Measurements from ENCODE around the genes FAM111B, OR4D6, PATL1 and STX3.

DNA sequence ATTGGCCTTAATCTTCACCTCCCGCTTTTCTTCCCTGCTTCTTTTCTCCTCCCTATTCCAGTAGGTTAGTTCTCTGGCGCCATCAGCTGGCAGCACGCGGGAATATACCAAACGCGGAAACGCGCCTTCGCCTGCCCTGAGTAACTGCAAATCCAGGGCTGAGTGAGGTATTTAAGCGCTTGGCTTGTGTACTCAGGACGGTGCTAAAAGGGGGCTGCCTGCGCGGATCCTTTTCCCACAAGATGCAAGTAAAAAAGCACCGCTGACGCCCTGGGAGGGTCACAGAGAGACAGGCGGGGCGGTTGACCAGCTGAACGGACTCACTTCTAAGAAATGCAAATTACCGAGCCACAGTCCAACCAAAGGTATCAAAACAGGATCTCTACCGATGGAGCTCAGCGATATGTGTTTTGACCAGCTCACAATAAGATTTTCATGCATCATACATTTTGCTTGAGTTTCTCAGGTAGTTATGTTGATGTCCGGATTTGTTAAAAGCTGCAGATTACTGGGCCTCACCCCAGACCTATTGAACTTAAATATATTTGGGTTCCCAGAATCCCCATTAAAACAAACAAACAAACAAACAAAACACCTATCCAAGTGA lies 38.3 kb upstream of the GLYATL1 start:
- CAGE, long polyA plus RNA = no peak
- RRBS = no CpG with 5 or more reads among the region's 22 CpGs

- CAGE, long polyA plus RNA = no peak
- RRBS = no CpG with 5 or more reads among the region's 2 CpGs
Observed at GRCh38 chr11:58939953-58940530, 754 bp downstream of the GLYATL1 start.

DNA sequence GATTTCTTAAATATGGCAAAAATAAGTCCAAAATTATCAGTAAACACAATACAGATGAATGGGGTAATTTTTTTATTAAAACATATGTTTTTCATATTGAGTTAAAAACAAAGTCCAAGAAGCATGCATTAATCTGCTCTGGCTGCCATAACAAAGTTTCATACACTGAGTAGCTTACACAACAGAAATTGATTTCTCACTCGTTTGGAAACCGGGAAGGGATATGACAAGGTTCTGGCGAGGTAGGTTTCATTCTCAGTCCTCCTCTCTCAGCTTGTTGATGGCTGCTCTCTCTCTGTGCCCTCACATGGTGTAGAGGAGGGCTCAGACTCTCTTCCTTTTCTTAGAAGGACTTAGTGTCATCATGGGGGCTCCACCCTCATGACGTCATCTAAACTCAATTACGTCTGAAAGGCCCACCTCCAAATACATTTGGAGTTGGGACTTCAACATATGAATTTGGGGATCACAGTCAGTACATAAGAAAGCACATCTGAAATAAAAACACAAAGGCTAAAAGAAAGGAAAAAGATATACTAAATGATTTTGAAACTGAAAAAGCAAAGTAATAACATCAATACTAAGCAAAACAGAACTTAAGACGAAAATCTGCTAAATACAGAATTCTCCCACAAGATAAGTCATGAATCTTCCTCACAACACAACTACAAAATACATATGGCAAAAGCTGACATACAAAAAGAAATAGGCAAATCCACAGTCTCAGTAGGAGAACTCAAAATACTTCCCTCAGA lies 18.7 kb downstream of the GLYATL1 start:
- CAGE, long polyA plus RNA = no peak
- RRBS = no CpG with 5 or more reads among the region's 6 CpGs

DNA sequence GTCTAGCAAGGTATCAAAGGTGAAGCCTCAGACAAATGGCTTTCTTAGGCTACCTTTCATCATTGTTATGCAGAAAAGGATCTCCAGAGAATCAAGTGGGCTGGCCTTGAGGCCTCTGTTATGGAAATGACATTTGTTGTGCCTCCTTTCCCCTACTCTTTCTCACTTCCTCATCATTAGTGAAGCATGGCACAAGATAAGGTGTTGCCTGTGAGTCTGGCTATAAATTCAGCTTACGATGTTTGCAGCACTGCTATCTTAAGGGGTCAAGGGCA lies 9.1 kb downstream of the GLYATL1B start:
- CAGE, long polyA plus RNA = no peak
- RRBS = no CpG with 5 or more reads among the region's 1 CpG

DNA sequence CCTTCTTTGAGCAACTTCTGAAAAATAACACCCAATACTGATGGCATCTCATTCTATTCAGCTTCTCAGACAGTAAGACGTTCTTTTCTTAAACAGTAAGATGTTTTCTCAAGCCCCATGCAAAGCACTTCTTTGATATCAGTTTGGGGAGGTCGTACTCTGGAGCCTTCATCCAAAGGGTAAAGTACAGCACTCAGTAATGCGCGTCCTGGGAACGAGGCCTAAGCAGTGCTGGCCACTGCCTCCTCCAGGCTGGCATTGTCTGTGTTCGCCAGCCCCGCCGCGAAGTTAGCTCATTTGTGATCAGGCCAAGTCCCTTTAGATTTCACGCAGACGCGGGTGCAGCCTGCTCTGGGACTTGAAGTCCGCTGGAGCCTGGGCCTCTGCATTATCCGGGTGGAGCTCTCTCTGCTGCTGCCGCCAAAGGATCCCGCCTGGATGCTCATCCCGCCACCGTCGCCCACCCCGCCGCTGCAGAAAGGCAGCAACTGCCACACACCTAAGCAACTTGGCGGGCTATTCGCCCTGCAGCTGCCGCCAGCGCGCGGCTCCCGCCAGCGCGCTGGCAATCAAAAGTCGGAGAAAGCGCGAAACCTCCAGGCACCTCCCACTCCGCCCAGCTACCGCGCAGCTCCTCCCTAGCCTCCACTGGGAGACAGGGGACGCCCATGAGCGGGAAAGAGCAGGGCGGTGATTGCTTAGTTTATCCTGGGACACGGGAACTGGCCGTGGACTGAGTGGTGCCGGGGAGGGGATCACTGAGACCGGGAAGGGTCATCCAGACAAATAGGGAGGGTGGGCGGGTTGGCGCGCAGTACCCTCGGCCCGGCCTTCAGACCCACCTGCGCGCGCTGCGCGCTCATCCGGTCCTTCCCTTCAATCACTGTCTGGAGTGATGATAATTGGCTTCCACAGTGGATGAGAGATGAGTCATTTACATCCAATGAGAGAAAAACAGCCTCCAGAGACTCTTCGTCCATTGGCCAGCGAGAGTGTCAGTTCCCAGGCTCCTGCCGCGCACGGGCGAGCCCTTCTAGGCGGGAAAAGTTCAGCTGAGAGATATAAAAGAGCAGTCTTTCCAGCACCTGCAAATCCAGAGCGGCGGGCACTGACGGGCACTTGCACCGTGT lies at the start of gene FAM111B:
Gene FAM111B, plus strand, starts transcription at position 1,090 of the 1,130 bp plus-strand sequence.
- CAGE, long polyA plus RNA = no peak
- RRBS = 1% methylated on average over 5 of the region's 65 CpGs

- CAGE, long polyA plus RNA = start-site peak on the plus strand at chr11:59144799-59144859, 55 and 43 reads in 2 replicates
- RRBS = no CpG with 5 or more reads among the region's 41 CpGs
Observed at GRCh38 chr11:59144398-59145409, 2.0 kb downstream of the FAM111A start.

DNA sequence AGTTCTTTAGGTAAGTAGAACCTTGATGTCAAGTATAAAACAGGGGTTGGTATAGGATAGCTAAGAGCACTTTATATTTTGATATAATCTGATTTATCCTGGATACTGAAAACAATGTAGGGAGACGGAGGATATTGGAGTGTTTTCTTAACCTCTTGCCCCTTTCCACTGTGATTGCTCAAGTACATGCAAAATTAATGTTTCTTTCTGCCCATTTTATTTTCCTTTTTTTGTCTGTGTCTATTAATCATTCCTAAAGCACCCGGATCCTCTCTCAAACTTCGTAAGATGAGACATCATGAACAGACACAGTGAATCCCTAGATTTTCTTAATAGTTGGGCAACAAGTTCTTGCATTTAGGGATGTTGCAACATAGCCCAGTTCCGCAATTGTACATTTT lies 2.8 kb downstream of the FAM111A start:
- CAGE, long polyA plus RNA = no peak
- RRBS = no CpG with 5 or more reads among the region's 4 CpGs

DNA sequence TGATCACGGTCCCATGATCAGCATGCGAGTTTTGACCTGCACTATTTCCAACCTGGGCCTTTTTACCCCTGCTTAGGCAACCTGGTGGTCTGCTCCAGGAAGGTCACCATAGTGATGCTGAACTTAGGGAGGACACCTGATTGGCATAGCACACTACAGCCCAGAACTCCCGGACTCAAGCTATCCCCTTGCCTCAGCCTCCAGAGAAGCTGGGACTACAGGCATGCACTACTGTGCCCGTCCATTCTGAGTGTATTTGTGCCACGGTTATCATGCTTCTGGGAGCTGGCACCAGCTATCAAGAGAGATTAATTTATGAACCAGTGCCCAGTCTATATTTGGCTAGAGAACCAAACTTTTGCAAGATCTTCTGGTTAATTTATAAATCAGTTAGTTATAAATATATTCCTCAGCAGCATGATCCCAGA lies 67.6 kb upstream of the OR5AN1 start:
- CAGE, long polyA plus RNA = no peak
- RRBS = no CpG with 5 or more reads among the region's 5 CpGs

DNA sequence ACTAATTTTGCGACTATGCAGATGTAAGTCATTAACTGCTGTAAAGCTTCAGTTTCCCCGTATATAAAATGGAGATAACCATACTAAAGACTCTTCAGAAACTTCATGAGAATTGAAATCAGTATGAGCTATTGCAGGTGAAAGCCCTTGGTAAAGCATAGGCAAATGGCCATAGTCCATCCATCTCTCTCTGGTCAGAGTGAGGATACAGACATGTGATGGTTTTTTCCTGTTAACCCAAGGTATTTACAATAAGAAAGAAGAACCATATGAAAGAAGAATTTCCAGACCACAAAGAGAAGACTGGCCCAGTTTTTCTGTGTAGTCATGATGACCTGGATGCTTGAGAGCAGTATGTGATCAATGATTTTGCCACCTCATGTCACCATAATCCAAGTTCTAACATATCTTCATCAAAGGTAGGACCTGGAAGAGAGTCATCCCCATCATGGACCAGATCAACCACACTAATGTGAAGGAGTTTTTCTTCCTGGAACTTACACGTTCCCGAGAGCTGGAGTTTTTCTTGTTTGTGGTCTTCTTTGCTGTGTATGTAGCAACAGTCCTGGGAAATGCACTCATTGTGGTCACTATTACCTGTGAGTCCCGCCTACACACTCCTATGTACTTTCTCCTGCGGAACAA lies at the start of gene OR4D6:
Gene OR4D6, plus strand, starts transcription at position 449 of the 645 bp plus-strand sequence.
- CAGE, long polyA plus RNA = no peak
- RRBS = no CpG with 5 or more reads among the region's 6 CpGs

- CAGE, long polyA plus RNA = no peak
- RRBS = under 1% methylated on average over 29 of the region's 84 CpGs
Observed at GRCh38 chr11:59668738-59669602, at the start of gene PATL1. TSS of gene PATL1 (minus strand) at chr11:59669037.

GRCh38 chr11:59754694-59755696 lies at the start of gene STX3:
TSS of gene STX3 (plus strand) at chr11:59755376.
- CAGE, long polyA plus RNA = no peak
- RRBS = under 1% methylated on average over 42 of the region's 89 CpGs

GRCh38 chr11:59776246-59776874 lies 21.2 kb downstream of the STX3 start:
- CAGE, long polyA plus RNA = no peak
- RRBS = no CpG with 5 or more reads among the region's 3 CpGs

DNA sequence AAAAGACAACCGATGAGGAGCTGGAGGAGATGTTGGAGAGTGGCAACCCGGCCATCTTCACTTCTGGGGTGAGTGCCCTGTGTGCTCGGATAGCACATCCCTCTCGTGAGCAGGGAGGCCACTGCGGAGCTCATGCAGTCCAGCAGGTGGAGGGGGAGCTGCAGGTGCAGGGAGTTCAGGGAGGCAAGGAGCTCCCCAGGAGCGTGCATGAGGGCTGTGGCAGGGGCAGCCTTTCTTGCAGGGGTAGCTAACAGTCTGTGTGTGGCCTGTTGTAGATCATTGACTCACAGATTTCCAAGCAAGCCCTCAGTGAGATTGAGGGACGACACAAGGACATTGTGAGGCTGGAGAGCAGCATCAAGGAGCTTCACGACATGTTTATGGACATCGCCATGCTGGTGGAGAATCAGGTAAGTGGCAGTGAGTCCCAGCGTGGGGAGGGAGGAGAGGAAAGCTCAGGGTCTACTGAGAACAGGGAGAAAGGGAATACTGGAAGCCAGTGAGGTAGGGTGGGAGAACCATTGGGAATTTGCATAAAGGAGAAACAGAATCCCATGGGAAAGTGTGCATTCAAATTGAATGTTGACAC lies 17.4 kb downstream of the MRPL16 start:
- CAGE, long polyA plus RNA = no peak
- RRBS = no CpG with 5 or more reads among the region's 10 CpGs

DNA sequence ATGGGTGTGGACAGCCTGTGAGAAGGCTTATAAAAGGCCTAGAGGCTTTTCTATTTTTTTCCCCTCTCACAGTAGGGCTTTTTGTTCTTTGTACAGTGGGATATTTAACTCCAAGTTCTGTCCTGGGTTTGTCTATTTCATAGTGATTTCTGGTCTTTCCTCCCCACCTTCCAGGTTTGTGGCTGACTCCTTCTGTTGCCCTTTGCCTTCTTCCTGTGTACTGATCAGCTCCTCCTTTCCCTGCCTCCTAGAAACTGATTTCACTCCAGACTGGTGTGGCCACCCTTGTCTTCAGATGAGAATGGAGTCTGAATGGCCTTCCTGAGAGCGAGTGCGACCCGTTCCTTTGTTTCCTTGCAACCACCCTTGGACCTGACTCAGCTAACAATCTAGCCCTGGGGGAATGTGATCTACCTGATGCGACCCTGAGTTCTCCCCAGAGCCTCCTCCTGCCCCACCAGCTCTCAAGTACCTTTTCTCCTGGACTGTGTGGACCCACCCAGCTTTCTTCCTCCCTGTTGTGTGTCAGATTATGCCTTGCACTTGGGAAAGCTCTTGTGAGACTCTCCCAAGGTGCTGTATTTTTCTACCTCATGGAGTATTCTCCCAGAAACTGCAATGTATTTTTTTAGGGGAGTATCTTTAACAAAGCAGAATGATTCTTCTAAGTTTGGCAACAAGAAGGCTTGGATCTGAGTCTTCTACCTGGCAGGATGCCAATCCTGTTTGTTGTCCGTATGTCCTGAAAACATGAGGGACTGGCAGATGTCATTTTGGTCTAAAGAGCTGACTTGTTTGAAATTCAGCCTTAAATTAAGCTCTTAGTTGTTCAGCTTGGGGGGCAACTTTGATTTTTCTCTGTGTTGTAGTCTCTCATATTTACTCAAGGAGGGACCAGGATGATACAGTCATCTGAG lies 9.7 kb downstream of the MRPL16 start:
- CAGE, long polyA plus RNA = no peak
- RRBS = no CpG with 5 or more reads among the region's 5 CpGs

DNA sequence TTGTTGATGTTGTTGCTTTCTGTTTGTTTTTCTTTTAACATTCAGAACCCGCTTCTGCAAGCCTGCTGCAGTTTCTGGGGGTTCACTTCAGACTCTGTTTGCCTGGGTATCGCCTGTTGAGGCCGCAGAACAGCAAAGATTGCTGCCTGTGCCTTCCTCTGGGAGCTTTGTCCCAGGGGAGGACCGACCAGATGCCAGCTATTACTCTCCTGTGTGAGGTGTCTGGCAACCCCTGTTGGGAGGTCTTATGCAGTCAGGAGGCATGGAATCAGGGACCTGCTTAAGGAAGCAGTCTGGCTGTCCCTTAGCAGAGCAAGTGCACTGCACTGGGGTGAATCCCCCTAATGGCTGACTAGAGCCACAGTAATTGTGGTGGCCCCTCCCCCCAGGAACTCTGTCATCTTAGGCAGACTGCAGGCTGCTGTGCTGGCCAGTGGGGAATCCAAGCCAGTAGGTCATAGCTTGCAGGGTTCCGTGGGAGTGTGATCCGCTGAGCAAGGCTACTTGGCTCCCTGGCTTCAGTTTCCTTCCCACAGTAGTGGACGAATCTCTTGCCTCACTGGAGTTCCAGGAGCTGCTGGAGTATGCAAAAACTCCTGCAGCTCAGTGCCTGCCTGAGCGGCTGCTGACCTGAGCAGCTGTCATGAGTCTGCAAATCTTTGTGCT lies 13.0 kb downstream of the OOSP3 start:
- CAGE, long polyA plus RNA = no peak
- RRBS = no CpG with 5 or more reads among the region's 8 CpGs

DNA sequence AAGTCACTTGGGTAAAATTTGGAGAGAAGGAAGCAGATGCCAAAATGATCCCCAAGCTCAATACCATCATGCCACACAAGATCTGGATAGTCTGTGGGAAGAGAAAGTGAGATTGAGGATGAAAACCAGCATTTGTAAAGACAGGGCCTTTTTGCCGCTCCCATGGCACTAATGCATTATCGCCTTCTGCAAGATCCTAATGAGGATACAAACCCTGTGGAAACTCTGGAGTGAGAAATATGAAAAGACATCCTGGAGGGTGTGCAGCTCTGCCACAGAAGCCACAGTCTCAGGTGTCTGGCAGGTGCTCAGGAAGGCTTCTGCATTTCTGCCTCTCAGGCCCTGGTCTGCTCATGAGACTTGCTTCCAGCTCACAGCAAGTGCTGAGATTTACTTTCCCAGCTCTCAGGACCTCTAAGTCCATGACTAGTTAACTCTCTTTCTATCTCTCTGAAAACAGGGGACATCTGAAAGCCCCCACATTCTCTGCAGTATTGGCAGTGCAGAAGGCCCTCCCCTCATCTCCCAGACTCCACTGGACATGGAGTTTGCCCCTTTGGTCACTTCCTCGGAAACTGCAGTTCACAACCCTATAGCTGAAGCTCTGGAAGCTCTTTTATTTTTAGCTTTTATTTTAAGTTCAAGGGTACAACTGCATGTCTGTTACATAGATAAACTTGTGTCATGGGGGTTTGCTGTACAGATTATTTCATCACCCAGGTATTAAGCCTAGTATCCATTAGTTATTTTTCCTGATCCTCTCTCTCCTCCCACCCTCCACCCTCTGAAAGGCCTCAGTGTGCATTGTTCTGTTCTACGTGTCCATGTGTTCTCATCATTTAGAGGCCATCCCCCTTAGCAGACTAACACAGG lies 2.8 kb downstream of the MS4A6A start:
- CAGE, long polyA plus RNA = no peak
- RRBS = no CpG with 5 or more reads among the region's 4 CpGs

DNA sequence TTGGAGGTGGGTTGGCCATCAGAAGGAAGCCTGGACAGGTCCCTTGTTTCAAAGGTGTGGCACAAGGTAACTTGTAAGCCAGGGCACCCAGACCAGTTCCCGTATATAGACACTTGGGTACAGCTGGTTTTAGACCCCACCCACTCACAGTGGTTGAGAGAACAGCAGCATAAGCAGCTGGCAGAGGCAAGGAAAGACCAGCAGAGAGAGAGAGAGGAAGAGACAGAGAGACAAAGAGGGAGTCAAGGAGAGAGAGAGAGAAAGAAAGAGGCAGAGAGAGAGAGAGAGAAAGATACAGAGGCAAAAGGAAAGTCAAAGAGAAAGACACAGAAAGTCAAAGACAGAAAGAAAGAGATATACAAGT lies 3.7 kb upstream of the MS4A6A start:
- CAGE, long polyA plus RNA = no peak
- RRBS = no CpG with 5 or more reads among the region's 1 CpG

DNA sequence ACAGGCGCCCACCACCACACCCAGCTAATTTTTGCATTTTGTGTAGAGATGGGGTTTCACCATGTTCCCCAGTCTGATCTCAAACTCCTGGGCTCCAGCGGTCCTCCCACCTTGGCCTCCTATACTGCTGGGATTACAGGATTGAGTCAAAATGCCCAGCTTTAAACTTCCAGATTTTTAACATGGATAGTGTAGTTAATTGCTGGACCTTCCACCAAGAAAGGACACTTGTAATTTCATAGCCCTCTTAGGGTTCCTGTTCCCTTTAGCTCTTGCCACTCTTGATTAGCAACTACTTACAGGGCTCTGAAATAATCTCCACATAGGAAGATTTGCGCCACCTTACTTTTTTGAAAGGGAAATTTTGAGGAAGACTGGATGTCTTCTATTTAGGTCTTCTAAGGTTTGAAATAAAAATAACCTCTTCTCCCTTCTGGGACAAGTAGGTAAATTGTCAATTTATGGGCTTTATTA lies 2.8 kb downstream of the MS4A4A start:
- CAGE, long polyA plus RNA = no peak
- RRBS = no CpG with 5 or more reads among the region's 3 CpGs

DNA sequence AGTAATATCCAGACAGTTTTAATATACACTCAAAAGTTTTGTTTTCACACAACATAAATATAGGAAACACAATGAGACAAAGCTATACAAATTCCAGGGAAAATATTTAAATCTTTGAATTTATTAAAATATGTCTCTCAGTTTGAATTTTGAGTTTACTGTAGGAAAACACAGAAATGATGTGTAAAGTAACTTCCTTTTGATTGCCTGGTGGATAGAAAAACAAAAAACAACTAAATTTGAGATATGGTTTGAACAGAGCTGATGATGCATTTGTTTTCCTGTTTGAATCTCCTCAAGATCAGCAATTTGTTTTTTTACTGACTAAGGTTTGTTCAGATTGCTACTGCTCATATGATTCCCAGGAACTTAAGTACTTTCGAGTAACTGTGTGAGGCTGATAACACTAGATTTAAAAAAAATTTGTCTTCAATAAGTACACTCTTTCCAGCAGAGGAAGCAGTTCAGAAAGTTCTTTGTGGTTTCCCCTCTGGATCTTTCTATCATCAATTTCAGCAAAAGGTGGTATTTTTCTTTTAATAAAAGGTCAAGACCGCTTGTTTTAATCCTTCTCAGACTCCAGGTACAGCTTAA lies 12.5 kb upstream of the MS4A6E start:
- CAGE, long polyA plus RNA = no peak
- RRBS = no CpG with 5 or more reads among the region's 2 CpGs

GRCh38 chr11:60396841-60397395 lies 659 bp downstream of the MS4A14 start:
- CAGE, long polyA plus RNA = no peak
- RRBS = no CpG with 5 or more reads among the region's 2 CpGs